SK-N-DZ (cell line): ENCODE measurements around a stretch of chr2.

GRCh38 chr2:191206368-191207278 lies 38.6 kb upstream of the MYO1B start:
RAMPAGE:
- cytosol, long total RNA, result no peak
- nucleus, long total RNA, result no peak

DNA sequence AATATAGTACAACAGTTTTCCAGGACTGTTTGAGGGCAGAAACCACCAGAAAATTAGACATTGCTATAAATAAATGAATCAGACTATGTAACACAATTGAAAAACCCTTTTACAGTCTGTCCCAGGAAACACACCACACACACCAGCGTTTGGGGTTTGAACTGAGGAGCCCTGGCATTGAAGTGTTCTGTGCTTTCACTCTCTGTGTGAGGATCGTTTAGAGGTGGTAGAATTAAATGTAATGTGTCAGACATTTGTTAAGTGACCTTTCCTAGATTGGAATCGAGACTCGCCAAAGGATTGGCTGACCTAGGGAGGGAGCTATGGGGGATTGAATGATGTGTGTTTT lies 1.5 kb downstream of the MYO1B start:
RAMPAGE:
- cytosol, long total RNA, result no peak
- nucleus, long total RNA, result no peak

GRCh38 chr2:191249240-191250056 lies 4.2 kb downstream of the MYO1B start:
RAMPAGE:
- cytosol, long total RNA, result no peak
- nucleus, long total RNA, result no peak

RAMPAGE:
- cytosol, long total RNA, result no peak
- nucleus, long total RNA, result no peak
Observed at GRCh38 chr2:191690568-191691662, 13.0 kb downstream of the NABP1 start.

DNA sequence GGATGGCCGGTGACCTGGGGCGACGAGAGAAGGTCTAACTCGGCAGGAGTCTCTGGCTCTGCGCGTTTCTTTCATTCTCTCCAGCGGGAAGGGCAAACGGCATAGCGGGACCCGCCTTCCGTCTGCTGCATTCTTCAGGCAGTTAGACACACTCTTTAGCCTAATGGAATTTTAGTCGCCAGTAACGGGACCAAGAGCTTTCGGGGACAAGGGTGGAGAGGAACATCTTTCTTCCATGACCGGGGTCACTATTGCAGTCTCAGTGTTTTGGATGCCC lies 1.2 kb upstream of the TMEFF2 start:
RAMPAGE:
- cytosol, long total RNA, result no peak
- nucleus, long total RNA, result no peak

GRCh38 chr2:194602548-194603200 lies 1054.4 kb upstream of the SLC39A10 start:
RAMPAGE:
- cytosol, long total RNA, result no peak
- nucleus, long total RNA, result no peak

DNA sequence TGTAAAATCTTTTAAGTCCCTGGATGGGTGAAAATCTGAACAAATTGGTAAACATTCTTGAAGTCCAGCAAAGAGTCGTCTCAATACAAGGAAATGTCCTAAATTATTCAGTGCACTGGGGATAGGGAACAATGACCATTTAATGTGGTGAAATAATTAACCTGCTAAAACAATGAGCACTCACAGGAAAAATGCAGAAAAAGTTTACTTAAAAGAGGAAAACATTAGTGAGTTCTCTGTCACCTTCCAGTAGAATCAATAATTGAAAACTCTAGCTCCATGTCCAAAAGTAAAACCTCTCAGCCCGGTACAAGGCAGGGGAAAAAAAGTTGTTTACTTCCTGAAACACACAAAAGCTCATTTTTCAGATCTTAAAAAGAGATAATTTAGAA lies 44.3 kb upstream of the DNAH7 start:
RAMPAGE:
- cytosol, long total RNA, result no peak
- nucleus, long total RNA, result no peak

RAMPAGE:
- cytosol, long total RNA, result no peak
- nucleus, long total RNA, result no peak
Observed at GRCh38 chr2:196133902-196134236, 37.5 kb downstream of the STK17B start.

GRCh38 chr2:196134335-196134641 lies 37.1 kb downstream of the STK17B start:
RAMPAGE:
- cytosol, long total RNA, result no peak
- nucleus, long total RNA, result no peak

RAMPAGE:
- cytosol, long total RNA, result no peak
- nucleus, long total RNA, result no peak
Observed at GRCh38 chr2:196168098-196168415, 3.3 kb downstream of the STK17B start.

DNA sequence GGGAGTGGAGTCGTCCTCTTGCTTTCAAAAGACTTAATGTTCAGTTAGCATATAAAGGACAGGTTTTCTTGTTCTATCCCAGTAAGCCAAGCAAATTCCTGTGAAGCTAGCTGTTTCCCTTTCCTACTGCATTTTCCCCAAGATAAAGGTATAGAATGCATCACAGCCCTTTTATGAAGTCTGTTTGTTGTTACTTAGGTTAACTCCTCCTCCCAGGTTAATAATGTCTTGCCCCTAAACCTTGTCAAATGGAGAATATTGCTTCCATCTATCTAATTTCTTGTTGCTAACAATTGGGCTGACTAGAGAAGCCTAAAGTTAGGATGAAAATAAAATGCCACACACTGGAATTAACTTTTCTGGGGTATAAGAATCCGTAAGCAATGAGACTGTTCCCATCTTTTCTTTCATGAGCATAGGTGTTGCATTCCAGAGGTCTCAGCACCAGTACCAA lies 1.1 kb upstream of the STK17B start:
RAMPAGE:
- cytosol, long total RNA, result no peak
- nucleus, long total RNA, result no peak

GRCh38 chr2:196183640-196184178 lies 12.3 kb upstream of the STK17B start:
RAMPAGE:
- cytosol, long total RNA, result no peak
- nucleus, long total RNA, result no peak

RAMPAGE:
- cytosol, long total RNA, result no peak
- nucleus, long total RNA, result no peak
Observed at GRCh38 chr2:196527299-196527681, 66.1 kb downstream of the HECW2 start.

DNA sequence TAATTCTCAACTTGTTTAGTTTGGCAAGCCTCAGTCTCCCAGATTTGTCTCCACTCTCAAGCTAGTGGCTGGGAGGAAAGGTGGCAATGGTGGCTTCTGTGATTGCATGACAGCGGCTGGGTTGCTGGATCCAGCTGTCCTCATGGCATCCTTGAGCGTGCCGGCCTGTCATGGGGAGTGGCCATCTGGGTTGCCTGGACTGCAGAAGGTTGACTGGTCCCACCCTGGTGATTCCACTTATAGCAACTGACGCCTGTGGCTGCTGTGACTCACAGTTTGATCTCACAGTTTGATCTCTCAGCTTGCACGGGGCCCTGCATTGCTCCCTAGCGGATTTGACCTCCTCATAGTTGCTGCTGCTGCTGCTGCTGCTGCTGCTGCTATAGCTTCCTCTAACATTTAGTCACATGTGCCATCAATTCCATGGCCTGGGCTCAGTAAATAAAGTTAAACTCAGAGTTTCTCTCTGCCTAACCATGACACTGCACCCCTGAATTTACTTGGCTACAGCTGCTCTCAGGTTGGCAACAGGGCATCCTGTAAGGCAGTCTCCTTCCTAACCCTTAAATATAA lies 8.1 kb upstream of the HECW2 start:
RAMPAGE:
- cytosol, long total RNA, result no peak
- nucleus, long total RNA, result no peak

DNA sequence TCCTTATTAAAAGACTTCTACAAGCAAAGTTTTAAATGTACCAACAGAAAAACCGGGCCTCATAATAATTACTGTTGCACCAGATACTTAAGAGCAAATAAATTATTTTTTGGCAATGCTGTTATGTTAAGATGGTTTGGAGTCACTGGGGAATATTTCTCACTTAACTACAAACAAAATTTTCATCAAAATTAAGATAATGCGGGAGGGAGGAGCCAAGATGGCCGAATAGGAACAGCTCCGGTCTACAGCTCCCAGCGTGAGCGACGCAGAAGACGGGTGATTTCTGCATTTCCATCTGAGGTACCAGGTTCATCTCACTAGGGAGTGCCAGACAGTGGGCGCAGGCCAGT lies 21.1 kb downstream of the PGAP1 start:
RAMPAGE:
- cytosol, long total RNA, result no peak
- nucleus, long total RNA, result no peak

RAMPAGE:
- cytosol, long total RNA, result no peak
- nucleus, long total RNA, result no peak
Observed at GRCh38 chr2:197292702-197293023, 17.9 kb downstream of the ANKRD44 start.

DNA sequence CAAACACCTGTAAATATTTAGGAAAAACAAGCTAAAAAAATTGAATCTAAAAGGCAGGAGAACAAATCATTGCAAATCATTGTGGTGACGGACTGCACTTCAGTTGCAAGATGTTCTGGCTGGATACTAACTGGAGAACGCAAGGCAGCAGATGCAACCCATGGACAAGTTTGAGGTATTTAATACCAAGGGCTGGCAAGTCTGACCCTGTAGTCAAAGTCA lies 1.3 kb downstream of the ANKRD44 start:
RAMPAGE:
- cytosol, long total RNA, result no peak
- nucleus, long total RNA, result no peak

DNA sequence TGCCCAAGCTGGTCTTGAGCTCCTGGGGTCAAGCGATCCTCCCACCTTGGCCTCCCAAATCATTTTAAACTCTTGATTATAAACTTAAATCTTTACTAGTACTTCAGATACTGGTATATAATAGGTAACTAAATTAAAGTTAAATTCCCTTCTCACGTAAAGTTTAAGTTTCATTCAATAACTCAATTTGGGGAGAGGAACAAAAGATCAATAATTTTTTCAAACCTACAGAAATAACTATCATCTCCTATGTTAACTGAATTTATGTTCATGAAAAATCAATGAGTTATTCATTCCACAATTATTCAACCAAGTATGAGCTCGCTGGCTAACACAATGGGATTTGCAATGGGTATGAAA lies 40.6 kb downstream of the SF3B1 start:
RAMPAGE:
- cytosol, long total RNA, result no peak
- nucleus, long total RNA, result no peak

DNA sequence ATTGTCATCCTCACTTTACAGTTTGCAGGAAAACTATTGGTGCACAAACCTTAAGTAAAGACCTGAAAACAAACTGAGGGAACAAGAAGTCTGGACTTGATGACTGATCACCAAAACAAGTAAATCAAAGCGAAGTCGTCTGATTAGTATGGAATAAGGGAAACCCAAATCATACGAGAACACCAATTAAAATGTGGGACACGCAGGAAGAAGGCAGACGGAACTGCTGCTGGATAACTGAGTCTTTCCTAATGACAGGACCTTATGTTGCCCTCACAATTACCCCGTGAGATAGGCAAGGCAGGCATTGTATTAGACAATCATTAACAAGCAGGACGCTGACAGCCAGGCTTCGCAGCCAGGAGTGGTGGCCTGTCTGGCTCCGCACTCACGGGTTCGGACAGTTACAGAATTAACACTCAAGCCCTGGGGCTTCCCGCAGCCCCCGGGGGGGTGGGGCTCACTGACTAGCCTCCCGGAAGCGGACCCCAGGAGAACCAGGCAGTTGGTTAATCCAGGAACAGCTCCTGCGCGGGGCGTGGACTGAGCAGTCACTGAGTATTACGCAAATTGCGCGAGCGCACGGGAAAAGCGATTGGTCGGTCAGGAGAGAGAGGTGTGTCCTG lies 525 bp upstream of the COQ10B start:
RAMPAGE:
- cytosol, long total RNA, result no peak
- nucleus, long total RNA, result no peak

DNA sequence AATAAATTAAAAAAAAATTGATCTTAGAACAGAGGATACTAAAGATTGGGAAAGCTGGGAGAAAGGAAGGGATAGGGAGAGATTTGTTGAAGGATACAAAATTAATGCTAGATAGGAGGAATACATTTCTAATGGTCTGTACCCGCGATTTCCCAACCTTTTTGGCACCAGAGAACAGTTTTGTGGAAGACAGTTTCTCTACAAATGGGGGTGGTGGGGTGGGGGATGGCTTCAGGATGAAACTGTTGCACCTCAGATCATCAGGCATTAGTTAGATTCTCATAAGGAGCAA lies 3.4 kb downstream of the COQ10B start:
RAMPAGE:
- cytosol, long total RNA, result no peak
- nucleus, long total RNA, result no peak